ENCODE measurements around the genes ZBTB43 and ANGPTL2.

- RRBS: no CpG with 5 or more reads among the region's 6 CpGs
Measured at GRCh38 chr9:124706932-124708098, 63.8 kb downstream of the NR6A1 start.

DNA sequence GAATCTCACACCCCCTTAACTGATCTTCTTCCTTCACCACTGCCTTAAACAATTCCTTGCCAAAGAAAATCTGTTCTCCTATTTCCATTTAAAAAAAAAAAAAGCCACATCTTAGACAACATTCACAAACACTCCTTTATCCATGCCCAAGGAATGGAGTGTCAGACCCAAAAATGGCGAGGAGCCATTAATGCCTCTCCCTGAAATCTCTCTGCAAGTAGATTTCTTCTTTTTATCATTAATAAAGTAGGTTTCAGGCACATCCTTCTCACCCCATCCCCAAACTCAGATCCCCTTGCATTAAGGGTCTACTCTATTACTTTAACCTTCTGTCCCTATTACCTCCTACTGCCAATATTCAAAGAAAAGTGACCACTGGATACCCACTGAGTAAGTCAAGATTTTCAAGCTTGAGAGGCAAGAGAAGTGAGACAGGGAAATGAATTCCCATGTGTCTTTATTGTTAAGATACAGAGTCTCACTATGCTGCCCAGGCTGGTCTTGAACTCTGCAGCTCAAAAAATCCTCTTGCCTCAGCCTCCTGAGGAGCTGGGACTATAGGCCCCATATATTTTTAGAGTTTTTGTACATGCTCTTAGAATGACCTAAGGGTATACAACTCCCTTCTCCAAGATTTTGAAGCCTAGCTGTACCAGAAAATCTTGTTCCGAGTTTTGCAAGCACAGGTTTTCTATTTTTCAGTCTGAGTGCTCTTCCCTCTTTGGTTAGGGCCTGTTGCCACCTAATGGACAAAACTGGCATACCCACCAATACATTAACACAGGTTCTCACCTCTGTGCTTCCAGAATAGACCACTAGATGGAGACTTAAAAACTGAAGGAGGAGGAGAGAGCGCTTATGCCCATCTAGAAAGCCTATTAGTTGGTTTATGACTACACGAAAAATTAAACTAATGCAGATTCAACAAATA, 59.5 kb downstream of the NR6A1 start:
- RRBS: no CpG with 5 or more reads among the region's 4 CpGs

DNA sequence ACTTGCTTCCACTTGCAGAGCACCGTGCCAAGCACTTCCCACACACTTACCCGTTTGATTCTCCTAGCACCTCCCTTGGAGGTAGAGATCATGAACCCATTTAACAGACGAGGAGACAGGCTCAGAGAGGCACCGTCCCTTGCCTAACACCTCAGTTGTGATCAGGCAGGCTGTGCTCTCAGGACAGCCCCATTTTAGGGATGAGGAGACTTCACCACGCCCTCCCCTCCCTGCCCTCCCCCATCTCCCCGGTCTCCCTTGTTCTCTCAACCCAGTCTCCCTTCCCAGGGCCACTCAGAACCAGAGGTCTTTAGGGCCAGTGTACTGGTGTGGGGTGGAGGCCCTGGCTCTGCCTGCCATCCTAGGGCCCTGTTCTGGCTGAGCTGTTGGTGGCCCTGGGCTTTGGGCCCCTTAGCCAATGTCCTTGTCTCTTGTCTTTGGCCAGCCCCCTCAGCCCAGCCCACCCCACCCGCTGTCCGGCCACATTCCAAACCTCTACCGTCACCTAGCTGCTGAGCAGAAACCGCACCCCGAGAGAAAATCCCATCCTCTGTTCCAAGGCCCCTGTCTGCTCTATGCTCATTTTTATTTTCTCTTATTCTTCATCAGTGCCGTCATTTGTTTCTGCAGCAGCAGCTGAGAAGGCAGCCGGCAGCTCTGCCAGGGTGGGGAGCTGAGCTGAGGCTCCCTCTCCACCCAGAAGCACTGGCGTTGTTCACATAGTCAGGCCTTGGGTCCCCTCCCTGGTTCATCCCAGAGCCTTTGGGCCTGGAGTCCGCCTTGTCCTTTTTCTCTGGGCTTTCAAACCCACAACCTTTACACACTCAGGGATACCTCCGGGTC, 33.9 kb downstream of the OLFML2A start:
- RRBS: no CpG with 5 or more reads among the region's 16 CpGs

- RRBS: no CpG with 5 or more reads among the region's 11 CpGs
Measured at GRCh38 chr9:124876657-124877317, 14.9 kb downstream of the ARPC5L start.

GRCh38 chr9:124894100-124894668, 32.3 kb downstream of the ARPC5L start:
- RRBS: no CpG with 5 or more reads among the region's 6 CpGs

DNA sequence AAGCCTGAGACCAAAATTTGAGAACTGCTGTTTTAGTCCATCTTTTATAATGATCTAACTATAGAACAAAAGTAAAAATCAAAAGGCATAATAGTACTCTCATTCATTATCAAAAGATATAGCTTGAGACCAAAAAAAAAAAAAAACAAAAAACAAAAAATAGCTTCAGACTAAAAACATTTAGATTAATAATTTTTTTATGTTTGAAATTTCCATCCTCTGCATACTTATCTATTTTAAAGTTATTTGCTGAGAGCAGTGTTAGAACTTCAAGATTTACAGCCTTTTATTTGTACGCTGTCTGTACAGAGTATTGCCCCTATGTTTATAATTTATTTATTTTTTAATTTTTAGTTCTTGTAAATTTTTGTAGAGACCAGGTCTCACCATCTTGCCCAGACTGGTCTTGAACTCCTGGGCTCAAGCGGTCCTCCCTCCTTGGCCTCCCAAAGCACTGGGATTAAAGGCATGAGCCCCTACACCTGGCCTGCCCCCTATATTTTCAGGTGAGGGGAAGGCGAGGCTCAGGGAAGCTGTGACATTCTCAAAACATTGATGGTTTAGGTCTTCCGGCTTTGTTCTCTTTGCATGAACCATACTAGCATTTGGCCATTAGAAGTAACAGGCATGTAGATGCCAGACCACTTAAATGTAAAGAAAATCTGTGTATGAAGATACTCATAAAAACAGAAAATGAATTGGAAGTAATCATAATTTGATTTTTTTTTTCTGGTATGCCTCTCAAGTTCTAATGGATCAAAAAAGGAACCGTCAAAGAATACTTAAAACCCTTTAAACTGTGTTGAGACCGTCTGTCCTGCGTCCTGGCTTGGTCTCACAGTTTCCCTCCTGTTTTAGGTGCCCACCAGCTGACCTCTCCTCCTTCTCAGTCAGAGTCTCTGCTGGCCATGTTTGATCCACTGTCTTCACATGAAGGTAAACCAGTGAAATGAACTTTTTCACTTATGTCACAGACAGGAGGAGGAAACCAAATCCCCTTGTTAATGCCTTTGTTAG, 74.8 kb downstream of the GAPVD1 start:
- RRBS: no CpG with 5 or more reads among the region's 7 CpGs

GRCh38 chr9:125746433-125746591, 861 bp upstream of the PBX3 start:
- RRBS: under 1% methylated on average over 16 of the region's 22 CpGs

GRCh38 chr9:125750141-125750996, 3.2 kb downstream of the PBX3 start:
- RRBS: no CpG with 5 or more reads among the region's 9 CpGs

DNA sequence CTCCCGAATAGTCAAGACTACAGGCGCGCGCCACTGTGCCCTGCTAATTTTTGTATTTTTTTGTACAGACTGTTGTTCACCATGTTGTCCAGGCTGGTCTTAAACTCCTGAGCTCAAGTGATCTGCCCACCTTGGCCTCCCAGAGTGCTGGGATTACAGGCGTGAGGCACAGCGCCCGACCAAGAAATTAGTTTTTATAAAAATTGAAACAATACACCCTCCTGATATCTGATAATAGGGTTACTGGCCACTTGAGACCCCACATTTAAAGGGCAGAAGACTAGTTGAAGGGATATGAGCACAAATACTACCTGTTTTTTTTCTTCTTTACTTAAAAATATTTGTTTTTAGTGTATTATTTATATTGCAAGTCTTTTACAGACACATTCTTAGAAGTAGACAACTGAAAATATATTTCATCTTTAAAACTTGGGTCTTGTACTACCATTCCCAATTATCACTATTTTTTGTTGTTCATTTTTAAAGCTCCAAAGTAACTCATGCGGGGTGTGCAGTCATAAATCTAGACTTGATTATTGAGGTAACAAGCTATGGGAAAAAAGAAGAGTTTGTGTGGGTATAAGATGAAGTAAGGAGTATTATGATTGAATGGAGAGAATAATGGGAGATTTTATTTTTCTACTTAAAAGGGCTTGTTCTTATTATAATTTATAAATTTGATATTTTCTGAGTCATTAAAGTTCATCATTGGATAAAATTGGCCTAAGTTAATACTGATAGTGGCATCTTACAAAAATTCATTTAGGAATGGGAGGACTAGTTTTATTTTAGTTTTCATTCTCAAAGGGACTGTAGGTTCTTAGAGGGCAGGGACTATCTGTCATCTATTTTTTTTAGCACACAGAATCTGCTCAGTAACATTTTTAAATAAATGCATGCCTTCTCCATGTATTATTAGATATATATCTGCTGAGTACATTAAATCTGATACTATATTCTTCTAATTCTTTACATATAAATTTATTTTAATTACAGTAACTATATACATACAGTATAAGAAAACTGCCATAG, 18.4 kb downstream of the PBX3 start:
- RRBS: no CpG with 5 or more reads among the region's 8 CpGs

GRCh38 chr9:125842385-125842859, 95.2 kb downstream of the PBX3 start:
- RRBS: no CpG with 5 or more reads among the region's 2 CpGs

DNA sequence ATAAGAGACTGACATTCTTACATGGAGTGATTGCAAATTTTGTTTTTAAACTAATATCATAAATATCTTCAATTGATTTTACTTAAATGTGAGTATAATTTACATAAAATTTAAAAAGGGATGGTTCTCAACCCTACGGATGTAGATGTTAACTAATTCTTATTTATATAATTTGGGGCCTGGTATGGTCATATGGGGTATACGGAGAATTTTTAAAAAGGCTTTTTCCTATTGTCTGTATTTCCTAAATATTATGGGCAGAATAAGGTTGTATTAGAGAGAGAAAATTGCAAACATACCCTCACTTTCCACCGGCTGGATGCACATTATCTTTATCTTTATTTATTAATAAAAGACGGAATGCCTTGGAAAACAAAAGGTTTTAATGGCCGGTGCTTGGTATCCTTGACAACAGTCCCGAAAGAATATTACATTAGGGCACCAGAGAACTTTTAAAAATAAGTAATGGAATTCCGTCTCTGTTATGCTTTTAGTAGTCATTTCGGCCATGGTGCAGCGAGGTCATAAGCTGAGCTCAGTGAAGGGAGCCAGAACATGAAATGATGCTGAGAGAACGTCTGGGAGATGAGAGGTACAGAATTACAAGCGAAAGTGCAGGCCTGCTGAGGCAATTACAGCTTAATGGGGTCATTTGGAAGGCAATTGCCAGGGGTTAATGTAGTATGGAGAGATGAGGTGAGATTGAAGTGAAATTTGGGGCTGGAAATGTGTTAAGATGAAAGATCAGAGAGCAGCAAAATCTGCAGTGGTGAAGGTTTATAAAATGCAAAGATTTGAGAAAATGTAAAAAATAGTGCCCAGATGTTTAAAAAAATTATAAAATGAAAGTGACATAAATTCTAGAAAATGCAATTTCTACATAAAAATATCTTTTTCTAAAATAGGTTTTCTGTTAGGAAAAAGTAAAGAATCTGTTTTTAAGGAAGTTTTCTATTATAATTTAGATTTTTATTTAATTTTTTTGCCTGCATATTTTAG, 96.3 kb downstream of the PBX3 start:
- RRBS: 80% methylated on average over 1 of the region's 11 CpGs

- RRBS: no CpG with 5 or more reads among the region's 5 CpGs
Measured at GRCh38 chr9:125929519-125929971, 182.4 kb downstream of the PBX3 start.

DNA sequence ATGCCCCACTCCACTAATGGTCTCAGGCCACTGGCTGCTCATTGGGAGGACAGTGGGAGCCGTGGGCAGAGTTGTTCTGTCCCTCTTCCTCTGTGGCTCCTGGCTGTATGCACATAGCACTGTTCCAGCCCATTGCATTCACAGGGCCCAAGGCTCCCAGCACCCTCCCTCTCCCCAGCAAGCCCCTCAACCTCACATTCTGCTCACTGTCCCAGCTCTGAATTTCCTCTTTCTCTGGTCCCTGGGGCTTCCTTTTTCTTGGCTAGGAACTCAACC, 17.2 kb upstream of the MVB12B start:
- RRBS: no CpG with 5 or more reads among the region's 1 CpG

GRCh38 chr9:126396832-126397541, 70.4 kb downstream of the MVB12B start:
- RRBS: no CpG with 5 or more reads among the region's 9 CpGs

DNA sequence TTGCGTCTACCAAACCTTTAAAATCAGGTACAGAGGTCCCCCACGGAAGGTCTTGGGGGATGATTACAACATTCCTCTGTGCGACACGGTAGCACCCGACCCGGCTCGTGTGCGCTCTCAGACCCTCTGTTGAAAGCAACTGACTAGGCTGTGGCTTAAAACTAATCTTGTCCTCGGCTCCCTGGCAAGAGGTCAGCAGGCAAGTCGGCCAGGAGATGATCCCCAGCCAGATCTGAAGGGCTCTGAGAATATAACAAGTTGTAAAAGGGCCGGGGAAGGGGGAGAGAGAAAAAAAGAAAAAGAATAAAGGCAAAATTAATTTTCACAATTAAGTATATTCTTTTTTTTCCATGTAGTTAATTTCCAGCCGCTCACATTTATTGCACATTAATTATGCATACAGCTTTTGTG, 92.6 kb upstream of the LMX1B start:
- RRBS: no CpG with 5 or more reads among the region's 12 CpGs

DNA sequence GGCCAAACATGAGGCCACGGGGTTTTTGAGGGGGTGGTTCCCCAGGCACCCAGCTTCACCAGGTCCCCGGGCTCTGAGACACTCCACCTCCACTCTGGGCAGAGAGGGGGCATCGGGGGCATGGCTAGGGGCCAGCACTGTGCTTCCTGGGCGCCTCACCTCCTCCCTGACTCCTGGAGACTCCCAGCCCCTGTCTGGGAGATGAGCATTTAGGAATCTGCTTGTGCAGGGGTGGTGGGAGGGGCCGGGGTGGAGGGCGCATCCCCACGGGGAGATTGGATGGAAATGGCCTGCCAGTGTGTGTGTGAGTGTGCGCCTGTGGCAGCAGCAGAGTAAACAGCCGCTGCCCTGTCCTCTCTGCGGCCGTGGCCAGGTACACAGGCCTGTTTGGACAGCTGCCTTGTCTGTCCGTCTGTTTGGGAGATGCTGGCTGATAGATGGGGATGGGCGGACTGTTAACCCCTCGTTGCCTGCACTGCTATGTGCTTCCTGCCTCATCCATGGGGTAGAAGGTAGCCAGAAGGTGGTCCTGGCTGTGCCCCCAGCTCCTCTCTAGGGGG, 59.9 kb downstream of the LMX1B start:
- RRBS: no CpG with 5 or more reads among the region's 14 CpGs

DNA sequence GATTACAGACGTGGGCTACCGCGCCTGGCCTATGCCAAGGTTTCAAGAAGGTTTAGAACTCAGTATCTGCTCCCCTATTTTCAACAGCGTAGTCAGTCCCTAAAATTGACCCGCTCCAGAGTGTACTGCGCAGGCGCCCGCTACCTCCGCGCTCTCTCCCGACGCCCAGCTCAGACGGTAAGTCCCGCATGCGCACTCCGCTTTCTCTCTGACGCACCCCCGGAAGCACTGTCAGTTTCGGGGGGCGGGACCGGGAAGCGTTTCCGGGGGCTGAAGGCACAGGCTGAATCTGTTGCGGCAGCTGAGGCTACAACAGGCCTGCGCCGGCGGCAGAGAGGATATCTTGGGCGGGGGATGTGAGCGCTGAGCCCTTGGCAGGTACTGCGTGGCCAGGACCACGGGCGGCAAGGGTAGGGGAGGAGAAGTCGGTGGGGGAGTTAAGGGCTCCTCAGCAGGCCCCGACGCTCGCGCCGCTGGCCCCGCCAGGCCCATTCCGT, at the start of gene ZBTB43:
Gene ZBTB43, plus strand, starts transcription at position 286 of the 497 bp plus-strand sequence.
- RRBS: 2% methylated on average over 4 of the region's 40 CpGs

GRCh38 chr9:127048968-127049462, 73.4 kb downstream of the ANGPTL2 start:
- RRBS: no CpG with 5 or more reads among the region's 5 CpGs

GRCh38 chr9:127121883-127122866, at the start of gene ANGPTL2:
Gene ANGPTL2, minus strand, starts transcription at chr9:127122635.
- RRBS: 92% methylated on average over 7 of the region's 37 CpGs

GRCh38 chr9:127169232-127169472, 46.7 kb upstream of the ANGPTL2 start:
- RRBS: no CpG with 5 or more reads among the region's 2 CpGs